A549 (cell line): ENCODE measurements around a stretch of chr16.

DNA sequence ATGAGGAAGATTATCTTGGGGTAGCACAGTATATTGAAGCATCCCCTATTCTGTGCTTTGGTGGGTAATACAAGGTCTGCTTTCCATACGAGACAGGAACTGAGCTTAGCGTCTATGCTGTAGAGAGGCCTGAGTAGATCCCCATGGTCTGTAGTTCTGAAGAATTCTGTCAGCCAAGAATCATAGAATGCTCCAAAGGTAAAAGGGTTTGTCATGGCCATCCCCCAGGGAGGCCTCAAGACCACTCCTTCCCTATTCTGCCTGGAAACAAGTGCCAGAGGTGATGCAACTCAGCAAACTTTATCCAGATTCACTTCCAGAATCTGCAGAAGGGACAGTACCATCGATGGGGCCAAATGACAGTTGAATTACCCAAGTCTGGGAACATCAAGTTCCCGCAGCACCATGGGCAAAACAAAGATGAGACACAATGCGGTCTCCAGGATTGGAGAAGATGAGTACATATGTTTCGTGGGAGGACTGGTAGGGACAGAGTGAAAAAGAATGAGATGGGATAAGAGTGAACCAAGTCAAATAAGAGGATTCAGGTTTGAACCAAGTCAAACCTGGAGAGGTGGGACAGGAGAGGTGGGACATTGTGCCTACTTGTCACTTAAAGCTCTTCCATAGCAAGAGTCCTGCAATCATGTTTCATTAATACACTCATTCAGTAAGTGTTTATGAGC lies 13.7 kb upstream of the TAT start:
- PRO-cap, result no peak
CAGE:
- cytosol, long polyA plus RNA, result no peak
- long polyA plus RNA, result no peak
- nucleus, long polyA plus RNA, result no peak

DNA sequence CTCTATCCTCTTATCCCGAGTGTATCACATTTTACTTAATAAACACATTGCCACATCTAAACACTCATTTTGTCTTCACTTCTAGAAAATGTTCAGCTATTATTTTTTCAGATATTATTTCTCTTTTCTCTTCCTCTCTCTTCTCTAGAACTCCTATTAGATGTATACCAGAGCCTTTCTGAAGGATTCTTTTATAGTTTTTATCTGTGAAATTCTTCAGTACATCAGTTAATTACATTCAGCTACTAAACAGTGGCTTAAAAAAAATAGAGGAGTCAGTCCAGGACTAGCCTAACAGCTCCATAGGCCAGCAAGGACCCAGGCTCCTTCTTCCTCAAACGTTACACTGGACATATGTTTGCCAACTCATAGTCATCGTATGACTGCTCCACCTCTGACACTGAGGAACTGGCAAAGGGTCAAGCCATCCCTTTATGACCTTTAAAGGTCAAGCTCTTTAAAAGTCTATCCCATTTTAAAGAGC lies 36.8 kb downstream of the PHLPP2 start:
- PRO-cap, result no peak
CAGE:
- cytosol, long polyA plus RNA, result no peak
- long polyA plus RNA, result no peak
- nucleus, long polyA plus RNA, result no peak

- PRO-cap, result no peak
CAGE:
- cytosol, long polyA plus RNA, result no peak
- long polyA plus RNA, result no peak
- nucleus, long polyA plus RNA, result no peak
These were observed 7.7 kb downstream of the ATXN1L start for GRCh38 chr16:71853277-71854021.

GRCh38 chr16:71999534-72000105 lies 582 bp downstream of the PKD1L3 start:
- PRO-cap, result no peak
CAGE:
- cytosol, long polyA plus RNA, result no peak
- long polyA plus RNA, result no peak
- nucleus, long polyA plus RNA, result no peak

DNA sequence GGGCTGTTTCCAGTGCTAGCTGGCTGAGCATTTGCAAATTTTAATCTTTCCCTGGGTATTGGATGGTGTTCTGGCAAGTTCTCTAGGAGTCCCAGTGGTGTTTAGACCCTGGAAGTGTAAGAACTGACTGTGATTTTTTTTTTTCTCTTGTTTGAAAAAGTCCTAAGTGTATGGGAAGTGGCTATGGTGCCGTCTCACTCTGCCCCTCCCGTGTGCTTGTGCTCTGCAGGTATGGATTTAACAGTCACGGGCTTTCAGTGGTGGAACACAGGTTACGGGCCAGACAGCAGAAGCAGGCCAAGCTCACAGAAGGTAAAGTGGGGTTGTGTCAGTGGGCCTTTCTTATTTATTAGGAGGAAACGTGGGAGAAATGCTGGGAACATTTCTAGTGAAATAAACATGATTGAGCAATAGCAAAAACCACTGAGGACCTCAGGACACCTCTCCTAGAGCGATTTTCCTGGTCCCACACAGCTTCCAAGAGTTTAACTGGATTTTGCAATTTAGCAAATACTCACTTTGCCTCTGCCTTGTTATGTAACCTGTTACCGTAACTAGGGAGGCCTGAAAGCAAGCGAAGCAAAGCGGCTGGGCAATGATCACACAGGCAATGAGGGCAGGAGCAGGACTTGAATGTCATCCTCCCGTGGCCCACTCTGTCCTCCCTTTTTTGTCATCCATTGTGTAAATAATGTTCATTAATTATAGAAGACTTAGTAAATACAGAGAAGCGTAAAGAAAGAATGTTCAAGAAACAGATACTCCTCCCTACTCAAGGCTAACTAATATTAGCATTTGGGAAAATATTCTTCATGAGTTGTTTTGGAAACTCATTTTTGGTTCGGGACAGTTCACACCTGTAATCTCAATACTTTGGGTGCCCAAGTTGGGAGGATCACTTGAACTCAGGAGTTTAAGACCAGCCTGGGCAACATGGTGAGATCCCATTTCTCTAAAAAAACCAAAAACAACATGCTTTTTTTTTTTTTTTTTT lies 8.5 kb downstream of the DHODH start:
- PRO-cap, result no peak
CAGE:
- cytosol, long polyA plus RNA, result no peak
- long polyA plus RNA, result no peak
- nucleus, long polyA plus RNA, result no peak

DNA sequence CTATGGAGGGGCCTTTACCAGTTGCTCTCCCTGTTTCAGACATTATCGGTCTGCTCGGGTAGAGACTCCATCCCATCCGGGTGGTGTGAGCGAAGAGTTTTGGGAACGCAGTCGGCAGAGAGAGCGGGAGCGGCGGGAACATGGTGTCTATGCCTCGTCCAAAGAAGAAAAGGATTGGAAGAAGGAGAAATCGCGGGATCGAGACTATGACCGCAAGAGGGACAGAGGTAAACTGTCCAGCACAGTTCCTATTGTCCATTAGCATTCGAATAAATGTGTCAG lies 3.1 kb downstream of the DHX38 start:
- PRO-cap, result no peak
CAGE:
- cytosol, long polyA plus RNA, result no peak
- long polyA plus RNA, result no peak
- nucleus, long polyA plus RNA, result no peak

- PRO-cap, result no peak
CAGE:
- cytosol, long polyA plus RNA, result no peak
- long polyA plus RNA, result no peak
- nucleus, long polyA plus RNA, result no peak
These were observed 253.5 kb upstream of the PMFBP1 start for GRCh38 chr16:72425306-72426097.

GRCh38 chr16:72427163-72428153 lies 255.5 kb upstream of the PMFBP1 start:
- PRO-cap, result no peak
CAGE:
- cytosol, long polyA plus RNA, result no peak
- long polyA plus RNA, result no peak
- nucleus, long polyA plus RNA, result no peak

DNA sequence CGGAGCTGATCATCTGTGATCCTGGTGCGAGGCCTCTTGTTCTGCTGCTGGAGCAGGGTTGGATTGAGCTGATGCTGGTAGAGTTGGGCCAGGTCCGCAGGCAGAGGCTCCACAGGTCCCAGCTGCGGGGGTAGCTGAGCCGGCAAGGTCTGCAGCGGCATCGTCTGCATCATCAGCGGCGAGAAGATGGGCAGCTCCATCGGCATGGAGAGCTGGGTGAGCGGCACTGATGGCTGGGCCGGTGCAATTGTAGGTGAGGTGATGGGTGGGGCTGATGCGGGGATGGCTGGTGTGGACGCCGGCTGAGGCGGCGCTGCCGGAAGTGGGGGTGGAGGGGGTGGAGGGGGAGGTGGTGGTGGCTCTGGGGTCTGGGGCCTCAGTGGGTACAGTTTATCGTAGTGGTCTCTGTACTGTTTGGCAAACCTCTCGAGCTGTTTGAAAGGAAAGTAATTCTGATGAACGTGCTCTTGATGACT lies 251.7 kb downstream of the ZFHX3 start:
- PRO-cap, result no peak
CAGE:
- cytosol, long polyA plus RNA, result no peak
- long polyA plus RNA, result no peak
- nucleus, long polyA plus RNA, result no peak

- PRO-cap, result no peak
CAGE:
- cytosol, long polyA plus RNA, result no peak
- long polyA plus RNA, result no peak
- nucleus, long polyA plus RNA, result no peak
These were observed 95.4 kb downstream of the ZFHX3 start for GRCh38 chr16:72952547-72952997.

GRCh38 chr16:72957517-72958010 lies 90.4 kb downstream of the ZFHX3 start:
- PRO-cap, result no peak
CAGE:
- cytosol, long polyA plus RNA, result no peak
- long polyA plus RNA, result no peak
- nucleus, long polyA plus RNA, result no peak

DNA sequence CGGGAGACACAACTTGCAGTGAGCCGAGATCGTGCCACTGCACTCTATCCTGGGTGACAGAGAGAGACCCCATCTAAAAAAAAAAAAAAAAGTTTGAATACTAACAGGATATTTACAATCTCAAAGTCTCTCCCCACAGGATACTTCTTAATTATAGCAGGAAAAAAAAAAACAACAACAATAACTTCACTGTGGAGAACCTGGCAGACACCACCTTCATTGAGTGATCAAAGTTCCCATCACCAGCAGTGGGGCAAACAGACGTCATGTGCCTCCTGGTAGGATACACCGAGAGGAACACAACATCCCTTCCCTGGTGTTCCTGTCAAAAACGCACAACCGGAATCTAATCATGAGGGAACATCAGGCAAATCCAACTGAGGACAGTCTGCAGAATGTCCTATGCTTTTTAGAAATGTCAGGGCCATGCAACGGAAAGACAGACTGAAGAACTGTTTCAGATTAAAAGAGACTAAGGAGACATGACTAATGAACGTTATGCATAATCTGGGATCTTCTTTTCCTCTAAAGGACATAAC lies 80.0 kb downstream of the ZFHX3 start:
- PRO-cap, result no peak
CAGE:
- cytosol, long polyA plus RNA, result no peak
- long polyA plus RNA, result no peak
- nucleus, long polyA plus RNA, result no peak

DNA sequence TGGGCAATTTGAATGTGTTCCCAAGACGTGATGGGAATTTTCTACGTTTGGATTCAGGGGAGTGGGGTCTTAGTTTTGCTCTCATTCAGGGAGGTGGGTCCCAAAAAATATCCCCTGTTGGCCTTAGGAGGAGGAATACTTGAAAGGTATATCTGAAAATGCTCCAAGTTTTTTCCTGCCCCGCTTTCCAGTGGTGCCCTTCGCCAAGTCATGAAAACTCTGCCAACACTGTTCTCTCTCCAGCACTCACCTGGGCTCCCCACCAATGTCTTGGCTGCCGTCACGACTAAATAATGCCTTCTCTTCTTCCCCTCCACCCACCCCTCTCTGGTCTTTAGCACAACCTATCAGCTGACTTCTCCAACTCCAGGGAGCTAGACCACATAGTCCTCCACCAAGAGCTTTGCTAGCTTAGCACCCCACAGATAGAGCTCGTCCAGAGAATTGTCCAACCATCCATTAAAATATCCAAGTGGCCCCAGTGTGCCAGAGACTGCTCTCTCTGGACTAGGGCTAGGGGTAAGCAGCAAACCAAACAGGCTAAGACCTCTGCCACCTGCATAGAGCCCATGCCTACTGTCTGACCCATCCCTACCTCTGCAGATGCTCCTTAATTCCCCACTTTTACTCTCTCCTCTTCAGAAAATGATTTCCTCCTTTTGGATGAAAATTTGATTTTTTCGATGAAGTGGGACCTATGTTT lies 30.5 kb downstream of the ZFHX3 start:
- PRO-cap, result no peak
CAGE:
- cytosol, long polyA plus RNA, result no peak
- long polyA plus RNA, result no peak
- nucleus, long polyA plus RNA, result no peak

DNA sequence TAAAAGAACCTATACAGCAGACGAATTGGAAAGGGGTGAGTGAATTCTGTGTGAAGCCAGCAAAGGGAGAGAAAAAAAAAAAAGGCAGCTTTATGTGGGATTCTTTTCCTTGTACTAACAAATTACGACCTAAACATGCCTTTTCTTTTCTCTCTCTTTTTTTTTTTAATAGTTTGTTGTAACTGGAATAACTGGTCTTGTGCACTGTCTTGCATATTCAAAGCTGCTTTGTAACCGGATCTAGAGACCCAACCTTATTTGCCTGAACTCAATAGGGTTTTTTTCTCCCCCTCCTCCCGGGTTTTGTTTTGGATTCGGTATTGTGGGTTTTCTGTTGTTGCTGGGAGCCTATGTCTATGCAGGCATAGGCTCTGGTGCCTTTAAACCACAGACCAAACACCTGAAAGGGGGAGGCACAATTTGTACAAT lies 7.1 kb upstream of the ZFHX3 start:
- PRO-cap, result no peak
CAGE:
- cytosol, long polyA plus RNA, result no peak
- long polyA plus RNA, result no peak
- nucleus, long polyA plus RNA, result no peak

DNA sequence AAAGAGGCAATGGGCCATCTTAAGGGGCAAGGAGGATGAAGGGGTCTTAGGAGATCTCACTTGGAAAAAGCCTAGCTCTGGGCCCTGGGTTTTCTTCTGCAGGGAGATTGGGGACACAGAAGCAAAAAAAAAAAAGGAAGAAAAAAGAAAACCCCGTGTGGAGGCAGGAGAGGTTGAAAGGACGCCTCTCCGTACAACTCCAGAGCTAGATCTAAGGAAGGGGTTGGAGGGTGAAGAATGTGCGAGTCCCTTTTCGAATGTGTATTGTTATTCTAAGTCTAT lies 14.6 kb upstream of the ZFHX3 start:
- PRO-cap, result no peak
CAGE:
- cytosol, long polyA plus RNA, result no peak
- long polyA plus RNA, result no peak
- nucleus, long polyA plus RNA, result no peak

DNA sequence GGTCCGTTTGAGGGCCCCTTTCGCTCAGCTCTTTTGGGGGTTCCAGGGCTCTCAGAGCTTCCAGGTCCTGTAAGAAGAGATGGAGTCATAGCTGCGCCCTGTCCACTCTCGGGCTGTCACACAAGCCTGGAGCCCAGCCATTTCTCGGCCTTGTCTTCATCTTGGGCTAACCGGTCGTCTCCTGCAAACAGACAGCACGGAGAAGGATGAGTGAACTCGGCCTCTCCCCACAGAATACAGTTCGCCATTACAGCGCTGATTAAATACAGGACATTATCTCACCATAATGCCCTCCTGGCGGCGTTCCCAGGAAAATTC lies 45.4 kb upstream of the ZFHX3 start:
- PRO-cap, result no peak
CAGE:
- cytosol, long polyA plus RNA, result no peak
- long polyA plus RNA, result no peak
- nucleus, long polyA plus RNA, result no peak

GRCh38 chr16:73122629-73123524 lies 74.9 kb upstream of the ZFHX3 start:
- PRO-cap, result no peak
CAGE:
- cytosol, long polyA plus RNA, result no peak
- long polyA plus RNA, result no peak
- nucleus, long polyA plus RNA, result no peak

GRCh38 chr16:73166152-73166793 lies 118.3 kb upstream of the ZFHX3 start:
- PRO-cap, result no peak
CAGE:
- cytosol, long polyA plus RNA, result no peak
- long polyA plus RNA, result no peak
- nucleus, long polyA plus RNA, result no peak

DNA sequence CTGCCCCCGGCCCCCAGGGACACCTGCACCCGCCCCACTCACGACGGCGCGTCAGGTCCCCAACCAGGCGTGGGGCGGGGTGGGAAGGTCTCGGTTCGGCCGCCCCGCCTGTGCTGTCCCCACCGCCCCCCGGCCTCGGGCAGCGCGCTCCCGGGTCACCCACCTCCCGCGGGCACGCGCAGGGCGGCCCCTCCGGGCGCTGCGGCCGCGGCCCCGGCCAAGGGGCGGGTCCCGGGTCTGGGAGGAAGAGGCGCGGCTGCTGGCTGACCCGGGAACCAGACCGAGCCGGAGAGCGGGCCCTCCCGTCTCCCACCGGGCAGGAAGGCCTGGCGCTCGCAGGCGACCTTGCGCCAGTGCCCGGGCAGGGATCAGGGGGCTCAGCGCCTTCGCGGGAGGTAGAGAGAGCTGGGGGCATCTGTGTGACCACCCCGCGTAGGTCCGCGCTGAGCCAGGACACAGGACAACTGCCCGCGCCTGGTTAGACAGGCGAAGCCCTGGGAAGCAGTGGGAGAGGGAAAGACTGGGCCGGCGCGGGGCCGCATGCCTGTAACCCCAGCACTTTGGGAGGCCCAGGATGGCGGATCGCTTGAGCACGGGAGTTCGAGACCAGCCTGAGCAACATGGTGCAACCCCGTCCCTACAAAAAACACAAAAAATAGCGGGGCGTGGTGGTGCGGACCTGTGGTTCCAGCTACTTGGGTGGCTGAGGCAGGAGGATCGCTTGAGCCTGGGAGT lies 14.1 kb downstream of the CLEC18B start:
- PRO-cap, result no peak
CAGE:
- cytosol, long polyA plus RNA, result no peak
- long polyA plus RNA, result no peak
- nucleus, long polyA plus RNA, result no peak

DNA sequence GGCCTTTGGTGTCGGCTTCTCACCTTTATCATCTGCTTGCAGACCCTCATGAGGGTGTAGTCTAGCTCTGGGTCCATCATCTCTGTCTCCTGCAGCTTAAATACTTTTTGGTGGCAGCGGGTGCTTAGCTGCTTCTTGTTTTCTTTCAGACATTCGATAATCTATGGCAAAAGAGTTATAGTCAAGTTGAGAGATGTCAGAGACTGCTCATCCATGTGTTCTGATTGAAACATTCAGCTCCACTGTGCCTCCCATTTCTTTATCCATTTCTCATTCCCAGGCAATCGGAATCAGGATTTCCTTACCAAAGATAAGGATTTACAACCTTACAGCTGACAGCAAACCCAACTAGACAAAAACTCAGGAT lies 44.4 kb upstream of the CLEC18B start:
- PRO-cap, result no peak
CAGE:
- cytosol, long polyA plus RNA, result no peak
- long polyA plus RNA, result no peak
- nucleus, long polyA plus RNA, result no peak